ENCODE measurements around the genes GLIS2 and DNAJA3.

GRCh38 chr16:3717763-3718421 is 568 bp upstream of the TRAP1 start:
CAGE:
- cytosol, long polyA minus RNA = no peak
- cytosol, long polyA plus RNA = no peak
- long polyA plus RNA = no peak
- nucleus, long polyA minus RNA = no peak
- nucleus, long polyA plus RNA = no peak

DNA sequence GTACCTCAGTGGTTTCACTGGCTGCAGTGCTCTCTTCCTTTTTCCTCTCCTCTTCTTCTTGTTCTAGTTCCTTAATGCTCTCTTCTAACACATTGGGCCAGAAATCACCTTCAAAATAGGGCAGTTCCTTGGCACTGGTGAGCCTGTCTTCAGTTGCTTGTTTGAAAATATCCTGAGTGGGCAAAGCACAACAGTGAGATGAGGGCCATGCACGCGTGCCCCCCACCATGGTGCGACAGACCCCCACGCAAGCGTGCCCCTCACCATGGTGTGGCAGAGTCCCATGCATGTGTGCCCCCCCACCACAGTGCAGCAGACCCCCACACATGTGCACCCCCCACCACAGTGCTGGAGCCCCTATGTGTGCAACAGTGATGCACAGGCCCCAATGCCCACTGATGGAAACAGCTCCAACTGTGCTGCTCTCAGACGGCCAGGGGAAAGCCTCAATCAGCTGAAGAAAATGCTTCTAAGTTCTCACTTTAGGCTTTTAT is 18.8 kb upstream of the TRAP1 start:
CAGE:
- cytosol, long polyA minus RNA = start-site peak on the minus strand centred at position 127 of the sequence, 97 bp wide, 12 reads
- cytosol, long polyA plus RNA = no peak
- long polyA plus RNA = no peak
- nucleus, long polyA minus RNA = start-site peak on the minus strand centred at position 91 of the sequence, 11 bp wide, 18 reads
- nucleus, long polyA plus RNA = no peak

DNA sequence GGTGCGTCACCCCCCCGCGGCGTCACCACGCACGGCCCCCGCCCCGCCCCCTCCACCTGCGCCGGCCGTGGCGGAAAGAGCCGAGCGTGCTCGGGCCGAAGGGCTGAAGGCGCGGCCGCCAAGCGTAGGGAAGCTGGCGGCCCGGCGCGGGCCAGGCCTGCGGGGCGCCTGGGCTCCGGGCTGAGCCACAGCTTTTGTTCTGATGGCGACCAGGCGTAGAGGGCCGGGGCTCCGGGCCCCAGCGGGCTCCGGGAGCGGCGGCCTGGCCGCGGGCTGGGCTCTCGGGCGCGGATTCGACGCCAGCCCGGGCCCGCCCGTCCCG is 234 bp upstream of the CREBBP start:
CAGE:
- cytosol, long polyA minus RNA = no peak
- cytosol, long polyA plus RNA = no peak
- long polyA plus RNA = no peak
- nucleus, long polyA minus RNA = no peak
- nucleus, long polyA plus RNA = no peak

DNA sequence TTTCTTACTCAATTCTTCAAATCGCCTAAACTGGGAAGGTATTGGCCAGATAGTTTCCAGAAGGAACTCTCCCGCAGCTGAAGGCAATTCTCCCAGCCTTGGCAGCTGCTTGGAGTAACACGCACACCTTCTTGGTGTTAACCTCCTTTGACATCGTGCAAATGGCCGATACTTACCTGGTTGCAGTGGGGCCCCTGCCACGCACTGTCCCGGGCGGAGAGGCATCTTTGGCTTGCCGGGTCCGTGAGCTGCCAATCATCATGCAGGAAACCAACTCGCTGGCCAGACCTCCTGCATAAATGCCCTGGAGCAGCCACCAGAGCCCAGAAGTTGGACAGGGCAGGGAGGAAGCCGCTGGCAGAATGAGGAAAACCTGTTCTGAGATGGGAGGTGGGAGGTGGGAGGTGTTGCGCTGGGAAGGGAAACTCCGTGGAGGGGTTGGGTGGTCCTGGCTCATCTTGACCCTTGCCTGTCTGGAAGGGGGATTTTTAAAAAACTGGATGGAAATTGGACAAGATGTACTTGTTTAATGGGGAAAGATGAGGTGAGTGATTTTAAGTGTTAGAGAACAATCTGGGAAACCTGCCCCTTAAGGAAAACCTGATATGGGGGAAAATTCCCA is 41.8 kb upstream of the CREBBP start:
CAGE:
- cytosol, long polyA minus RNA = no peak
- cytosol, long polyA plus RNA = no peak
- long polyA plus RNA = no peak
- nucleus, long polyA minus RNA = no peak
- nucleus, long polyA plus RNA = no peak

GRCh38 chr16:4011201-4011908 is 104.9 kb downstream of the ADCY9 start:
CAGE:
- cytosol, long polyA minus RNA = no peak
- cytosol, long polyA plus RNA = no peak
- long polyA plus RNA = no peak
- nucleus, long polyA minus RNA = no peak
- nucleus, long polyA plus RNA = no peak

GRCh38 chr16:4019310-4019932 is 96.8 kb downstream of the ADCY9 start:
CAGE:
- cytosol, long polyA minus RNA = no peak
- cytosol, long polyA plus RNA = no peak
- long polyA plus RNA = no peak
- nucleus, long polyA minus RNA = no peak
- nucleus, long polyA plus RNA = no peak

DNA sequence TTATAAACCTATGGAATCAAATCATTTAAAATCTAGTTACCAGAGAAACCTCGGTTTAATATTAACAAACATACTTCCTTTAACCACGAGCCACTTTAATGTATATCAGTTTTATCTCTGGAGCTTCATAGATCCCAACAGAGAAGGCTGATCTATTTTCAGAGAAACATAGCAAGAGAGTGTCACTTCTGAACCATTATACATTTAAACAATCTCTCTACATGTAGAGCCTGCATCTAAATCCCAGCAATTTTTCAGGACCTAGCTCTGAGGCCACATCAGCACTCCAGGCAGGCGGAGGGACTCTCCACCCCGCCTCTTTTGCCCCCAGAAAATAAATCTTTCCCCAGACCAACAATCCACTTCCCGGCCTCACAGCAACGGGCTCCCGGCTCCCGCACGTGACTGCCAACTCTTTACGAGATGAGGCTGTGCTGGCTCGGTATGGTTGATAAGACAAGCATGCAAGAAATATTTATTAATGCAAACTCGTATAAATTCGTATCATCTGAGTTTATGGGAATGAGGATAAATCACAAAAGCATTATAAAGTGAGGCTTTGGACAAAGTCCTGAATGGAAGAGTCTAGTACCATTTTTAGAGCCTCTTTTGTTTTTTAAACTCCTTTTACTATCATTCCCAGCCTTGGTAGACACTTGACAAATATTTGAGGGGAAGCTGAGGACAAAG is 71.6 kb downstream of the ADCY9 start:
CAGE:
- cytosol, long polyA minus RNA = no peak
- cytosol, long polyA plus RNA = no peak
- long polyA plus RNA = no peak
- nucleus, long polyA minus RNA = no peak
- nucleus, long polyA plus RNA = no peak

DNA sequence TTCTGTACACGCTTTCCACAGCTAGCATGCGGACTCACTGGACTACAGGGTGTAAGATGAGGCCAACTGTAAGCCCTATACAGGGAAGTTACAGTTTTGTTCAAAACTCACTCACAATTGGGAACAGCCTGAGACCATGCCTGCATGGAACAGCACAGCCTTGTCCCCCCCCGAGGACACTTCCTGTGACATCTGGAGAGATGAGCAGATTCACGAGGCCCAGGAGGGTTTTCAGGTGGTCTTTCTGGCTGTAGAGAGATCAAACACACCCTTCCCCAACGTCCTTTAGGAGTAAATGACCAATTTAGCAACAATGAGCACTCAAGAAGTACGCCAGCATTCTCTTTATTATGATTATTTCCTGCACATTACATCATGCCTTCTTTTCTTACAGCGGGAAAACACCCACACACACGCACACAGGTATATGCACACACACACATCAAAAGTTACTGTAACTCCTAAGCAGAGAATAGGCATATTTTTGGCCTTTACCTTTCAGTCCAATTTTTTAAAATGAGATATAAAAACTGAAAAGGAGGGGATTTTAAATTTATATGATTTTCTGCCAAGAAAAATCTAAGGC is 39.0 kb downstream of the ADCY9 start:
CAGE:
- cytosol, long polyA minus RNA = no peak
- cytosol, long polyA plus RNA = no peak
- long polyA plus RNA = no peak
- nucleus, long polyA minus RNA = no peak
- nucleus, long polyA plus RNA = no peak

DNA sequence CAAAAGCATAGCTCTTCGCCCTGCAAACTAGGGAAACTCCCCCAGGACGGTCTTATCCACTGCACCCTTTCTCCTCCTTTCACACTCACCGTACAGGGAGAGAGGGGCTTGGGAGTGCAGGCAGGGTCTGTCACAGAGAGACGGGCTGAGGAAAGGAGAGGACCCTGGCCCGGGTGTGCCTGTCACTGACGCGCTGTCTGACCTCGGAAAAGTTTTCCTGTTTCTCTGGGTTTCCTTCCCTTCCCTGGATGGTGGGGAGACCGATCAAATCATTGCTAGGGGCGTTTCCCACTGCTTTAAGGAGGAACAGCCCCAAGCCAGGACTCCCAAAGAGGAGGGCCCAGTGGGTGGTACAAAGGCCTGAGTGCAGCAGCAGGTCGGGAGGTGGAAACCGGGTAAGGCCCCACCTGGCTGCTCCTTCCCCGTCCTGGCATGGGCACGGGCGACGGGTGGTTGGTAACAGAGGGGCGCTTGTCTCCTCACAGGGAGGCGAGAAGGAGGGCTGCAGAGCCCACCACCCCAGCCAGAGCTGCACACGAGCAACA is 2.3 kb downstream of the SRL start:
CAGE:
- cytosol, long polyA minus RNA = no peak
- cytosol, long polyA plus RNA = no peak
- long polyA plus RNA = no peak
- nucleus, long polyA minus RNA = no peak
- nucleus, long polyA plus RNA = no peak

DNA sequence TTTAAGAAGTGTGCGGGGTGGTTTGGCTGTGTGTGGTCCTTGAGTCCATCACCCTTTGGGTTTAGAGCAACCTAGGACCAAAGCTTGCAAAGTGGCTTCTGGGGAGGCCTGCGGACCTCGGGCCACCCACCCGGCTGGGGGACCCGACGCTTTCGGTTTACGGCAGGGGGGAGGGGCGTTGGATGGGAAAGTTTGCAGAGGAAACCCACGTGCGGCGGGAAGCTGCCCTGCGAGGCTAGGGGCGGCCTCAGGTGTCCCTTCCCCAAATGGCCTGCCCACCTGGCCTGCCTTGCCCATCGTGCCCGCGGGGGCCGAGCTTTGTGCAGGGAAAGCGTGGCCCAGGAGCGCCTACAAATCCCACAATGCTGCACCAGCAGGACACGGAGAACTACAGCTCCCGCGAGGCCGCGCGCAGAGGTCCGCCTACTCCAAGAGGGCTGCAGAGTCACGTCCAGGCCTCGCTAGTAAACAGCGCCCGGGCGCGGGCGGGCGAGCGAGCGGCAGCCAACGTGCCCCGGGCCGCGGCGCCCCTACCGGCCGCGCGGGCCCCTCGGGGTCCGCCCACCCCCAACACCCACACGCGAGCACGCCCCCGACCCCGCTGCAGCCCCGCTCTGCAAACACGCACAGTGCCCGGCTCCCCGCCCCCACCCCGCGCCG is 1.2 kb downstream of the TFAP4 start:
CAGE:
- cytosol, long polyA minus RNA = no peak
- cytosol, long polyA plus RNA = no peak
- long polyA plus RNA = no peak
- nucleus, long polyA minus RNA = no peak
- nucleus, long polyA plus RNA = no peak

CAGE:
- cytosol, long polyA minus RNA = no peak
- cytosol, long polyA plus RNA = no peak
- long polyA plus RNA = no peak
- nucleus, long polyA minus RNA = no peak
- nucleus, long polyA plus RNA = no peak
These were observed 531 bp upstream of the TFAP4 start for GRCh38 chr16:4273224-4273883.

DNA sequence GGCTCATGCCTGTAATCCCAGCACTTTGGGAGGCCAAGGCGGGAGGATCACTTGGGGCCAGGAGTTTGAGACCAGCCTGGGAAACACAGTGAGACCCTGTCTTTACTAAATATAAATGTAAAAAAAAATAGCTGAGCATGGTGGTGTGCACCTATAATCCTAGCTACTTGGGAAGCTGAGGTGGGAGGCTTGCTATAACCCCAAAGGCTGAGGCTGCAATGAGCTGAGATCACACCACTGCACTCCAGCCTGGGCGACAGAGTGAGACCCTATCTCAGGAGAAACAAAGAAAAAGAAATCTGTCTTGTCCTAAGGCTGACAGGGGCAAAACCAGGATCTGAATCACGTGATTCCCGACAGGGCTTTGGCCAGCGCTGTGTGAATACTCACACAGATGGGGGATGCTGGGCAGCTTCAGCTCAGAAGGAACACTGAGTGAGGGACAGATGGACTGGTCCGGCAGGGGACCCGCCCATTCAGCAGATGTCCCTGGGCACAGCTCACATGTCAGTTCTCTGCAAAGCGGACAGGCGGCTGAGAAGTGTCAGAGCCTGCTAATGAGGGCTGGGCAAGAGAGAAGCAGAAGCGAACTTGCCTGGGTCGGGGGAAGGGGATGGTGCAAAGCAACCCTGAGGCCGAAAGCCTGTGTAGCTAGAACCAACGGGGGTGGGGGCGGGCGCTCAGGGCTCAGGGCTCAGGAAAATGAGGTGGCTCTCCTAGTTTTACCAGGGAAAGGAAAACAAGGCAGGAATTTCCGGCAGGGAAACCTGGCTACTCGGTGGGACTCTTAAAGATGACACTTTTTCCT is 12.0 kb upstream of the GLIS2 start:
CAGE:
- cytosol, long polyA minus RNA = no peak
- cytosol, long polyA plus RNA = no peak
- long polyA plus RNA = no peak
- nucleus, long polyA minus RNA = no peak
- nucleus, long polyA plus RNA = no peak

CAGE:
- cytosol, long polyA minus RNA = start-site peak on the plus strand at chr16:4316025-4316070, 23 reads
- cytosol, long polyA plus RNA = start-site peak on the plus strand at chr16:4316019-4316067, 41 and 7 reads in 2 replicates
- long polyA plus RNA = no peak
- nucleus, long polyA minus RNA = no peak
- nucleus, long polyA plus RNA = no peak
These were observed at the start of gene GLIS2 for GRCh38 chr16:4315194-4316213. TSS of gene GLIS2 (plus strand) at chr16:4316067.

CAGE:
- cytosol, long polyA minus RNA = no peak
- cytosol, long polyA plus RNA = no peak
- long polyA plus RNA = no peak
- nucleus, long polyA minus RNA = no peak
- nucleus, long polyA plus RNA = no peak
These were observed 887 bp upstream of the VASN start for GRCh38 chr16:4370531-4371391.

DNA sequence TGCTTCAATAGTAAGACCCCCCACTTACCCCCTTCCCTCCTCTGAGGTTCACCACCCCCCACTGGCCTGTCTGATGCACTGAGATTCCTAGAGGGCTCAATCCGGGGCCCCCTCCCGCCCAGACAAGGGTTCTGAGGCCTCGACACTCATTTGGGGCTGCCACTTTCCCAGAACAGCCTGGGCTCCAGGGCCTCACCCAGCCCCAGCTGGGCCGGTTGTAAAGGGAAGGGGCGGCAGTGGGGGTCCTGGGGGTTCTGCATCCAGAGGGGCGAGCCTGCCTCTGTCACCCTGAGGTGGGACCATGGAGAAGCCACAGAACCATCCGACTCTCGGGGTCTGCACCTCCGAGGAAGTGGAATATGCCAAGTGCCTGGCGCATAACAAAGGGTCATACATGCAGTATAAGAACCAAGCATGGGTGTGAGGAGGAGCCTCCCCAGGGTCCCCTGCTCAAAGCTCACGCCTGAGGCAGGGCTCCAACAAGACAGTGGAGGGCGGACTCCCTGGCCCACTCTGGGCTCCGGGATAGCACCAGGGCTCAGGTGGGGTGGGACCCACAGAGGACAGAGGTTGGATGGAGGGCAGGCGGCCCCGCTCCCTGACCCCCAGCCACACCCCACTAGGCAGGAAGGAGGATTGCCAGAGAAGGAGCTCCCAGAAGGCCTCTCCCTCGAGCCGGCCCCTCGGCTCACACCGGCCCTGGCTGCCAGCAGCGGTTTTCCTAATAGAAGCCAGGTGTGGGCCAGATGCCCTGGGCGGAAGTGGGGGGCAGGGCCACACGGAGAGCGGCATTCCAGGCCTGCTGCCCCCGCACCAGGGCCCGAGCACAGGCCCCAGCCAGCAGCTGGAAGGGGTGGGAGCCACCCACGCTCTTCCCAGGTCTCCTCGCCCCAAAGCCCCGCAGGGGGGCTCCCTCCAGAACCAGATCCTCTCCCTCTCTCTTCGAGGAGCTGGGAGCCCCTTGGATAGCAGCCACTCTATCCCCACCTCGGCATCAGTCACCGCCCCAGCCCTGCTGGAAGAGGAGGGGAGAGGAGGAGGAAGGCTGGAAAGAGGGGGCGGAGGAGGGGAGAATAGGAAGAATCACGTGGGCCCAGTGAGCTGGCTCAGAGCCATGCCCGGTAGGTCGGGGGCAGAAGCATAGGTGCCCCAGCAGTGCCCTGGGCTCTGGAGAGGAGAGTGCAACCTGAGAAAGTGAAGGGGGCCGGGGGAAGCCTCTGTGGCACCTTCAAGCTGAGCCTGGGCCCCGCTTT is 20.8 kb downstream of the VASN start:
CAGE:
- cytosol, long polyA minus RNA = no peak
- cytosol, long polyA plus RNA = no peak
- long polyA plus RNA = no peak
- nucleus, long polyA minus RNA = no peak
- nucleus, long polyA plus RNA = no peak

DNA sequence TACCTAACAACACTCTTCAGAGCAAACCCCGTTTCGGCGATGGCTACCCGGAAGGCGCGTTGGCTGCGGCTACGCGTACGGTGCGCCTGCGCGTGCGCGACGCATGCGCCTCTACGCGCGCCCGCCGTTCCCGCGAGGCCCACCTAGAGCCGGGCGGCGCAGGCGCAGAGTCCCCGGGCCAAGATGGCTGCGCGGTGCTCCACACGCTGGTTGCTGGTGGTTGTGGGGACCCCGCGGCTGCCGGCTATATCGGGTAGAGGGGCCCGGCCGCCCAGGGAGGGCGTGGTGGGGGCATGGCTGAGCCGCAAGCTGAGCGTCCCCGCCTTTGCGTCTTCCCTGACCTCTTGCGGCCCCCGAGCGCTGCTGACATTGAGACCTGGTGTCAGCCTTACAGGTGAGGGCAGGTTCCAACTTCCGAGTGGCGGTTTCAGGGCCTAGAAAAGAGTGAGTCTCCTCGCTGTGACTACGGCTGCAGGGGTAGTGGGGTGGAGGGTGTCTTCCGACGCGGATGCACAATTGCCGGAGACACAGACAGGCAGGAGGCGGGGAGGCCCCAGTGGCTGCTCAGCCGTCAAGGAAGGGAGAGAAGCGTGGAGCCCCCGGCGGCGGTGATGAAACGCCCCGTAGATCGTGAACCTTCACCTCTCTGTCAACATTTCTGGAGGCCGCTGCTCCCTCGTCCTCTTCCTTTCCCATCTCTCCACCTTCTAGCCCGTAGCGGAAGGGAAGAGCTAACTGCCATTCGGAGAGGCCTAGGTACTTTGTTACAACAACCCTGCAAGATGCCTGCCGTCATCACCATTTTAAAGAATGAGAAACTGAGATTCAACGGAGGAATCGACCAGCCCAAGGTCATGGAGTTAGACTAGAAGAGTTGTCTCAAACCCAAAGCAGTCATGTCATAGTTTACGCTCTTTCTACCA is at the start of gene DNAJA3:
Gene DNAJA3 (plus strand): TSS at position 170 of the 923 bp plus-strand sequence.
CAGE:
- cytosol, long polyA minus RNA = start-site peak on the plus strand centred at position 170 of the sequence, 28 bp wide, 41 reads
- cytosol, long polyA plus RNA = no peak
- long polyA plus RNA = start-site peak on the plus strand centred at position 167 of the sequence, 7 bp wide, 346 and 196 reads in 2 replicates
- nucleus, long polyA minus RNA = start-site peak on the plus strand centred at position 167 of the sequence, 5 bp wide, 46 reads
- nucleus, long polyA plus RNA = start-site peak on the plus strand centred at position 179 of the sequence, 15 bp wide, 76 and 28 reads in 2 replicates

DNA sequence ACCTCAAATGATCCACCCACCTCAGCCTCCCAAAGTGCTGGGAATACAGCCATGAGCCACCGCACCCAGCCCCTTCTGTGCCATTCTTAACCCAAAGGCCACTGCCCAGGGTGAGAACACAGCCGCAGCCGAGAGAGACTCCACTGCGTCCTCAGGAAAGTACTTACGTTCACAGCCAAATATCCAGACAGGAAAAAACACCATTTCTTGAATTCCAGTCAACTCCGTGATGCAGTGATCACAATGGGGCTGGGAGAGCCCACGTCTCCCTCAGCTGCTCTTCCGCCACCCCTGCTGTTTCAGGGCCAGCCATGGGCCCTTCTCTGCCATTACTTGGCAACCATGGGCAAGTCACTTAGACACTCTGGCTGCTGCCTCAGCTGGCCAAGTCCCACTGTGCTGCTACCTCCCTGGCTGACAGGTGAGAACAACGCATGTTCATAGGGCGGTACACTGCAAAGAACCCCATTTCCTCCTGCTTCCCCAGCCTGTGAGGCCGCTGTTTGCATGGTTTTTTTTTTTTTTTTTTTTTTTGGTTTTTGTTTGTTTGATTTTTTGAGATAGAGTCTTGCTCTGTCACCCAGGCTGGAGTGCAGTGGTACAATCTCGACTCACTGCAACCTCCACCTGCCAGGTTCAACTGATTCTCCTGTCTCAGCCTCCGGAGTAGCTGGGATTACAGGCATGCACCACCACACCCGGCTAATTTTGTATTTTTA is 4.2 kb downstream of the CDIP1 start:
CAGE:
- cytosol, long polyA minus RNA = no peak
- cytosol, long polyA plus RNA = no peak
- long polyA plus RNA = no peak
- nucleus, long polyA minus RNA = no peak
- nucleus, long polyA plus RNA = no peak

DNA sequence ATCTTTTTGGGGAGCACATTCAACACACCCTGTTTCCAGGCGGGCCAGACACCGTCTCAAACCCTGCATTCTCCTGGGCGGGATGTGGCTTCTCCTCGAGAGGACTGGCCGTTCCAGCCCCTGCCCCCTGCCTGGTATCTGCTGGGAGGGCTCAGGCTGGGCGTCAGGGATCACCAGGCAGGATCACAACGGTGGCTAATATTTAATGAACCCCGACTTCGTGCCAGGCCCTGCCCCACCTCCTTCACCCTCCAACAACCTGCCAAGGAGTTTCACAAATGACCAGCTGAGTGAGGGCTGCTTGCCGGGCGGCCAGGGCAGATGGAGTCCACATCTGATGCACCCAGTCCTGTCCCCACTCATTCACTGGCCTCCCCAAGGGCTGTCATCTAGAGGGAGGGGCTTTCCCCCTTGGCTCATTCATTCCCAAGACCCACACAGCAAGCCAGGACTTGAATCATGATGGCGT is 17.6 kb downstream of the UBALD1 start:
CAGE:
- cytosol, long polyA minus RNA = no peak
- cytosol, long polyA plus RNA = no peak
- long polyA plus RNA = no peak
- nucleus, long polyA minus RNA = no peak
- nucleus, long polyA plus RNA = no peak

DNA sequence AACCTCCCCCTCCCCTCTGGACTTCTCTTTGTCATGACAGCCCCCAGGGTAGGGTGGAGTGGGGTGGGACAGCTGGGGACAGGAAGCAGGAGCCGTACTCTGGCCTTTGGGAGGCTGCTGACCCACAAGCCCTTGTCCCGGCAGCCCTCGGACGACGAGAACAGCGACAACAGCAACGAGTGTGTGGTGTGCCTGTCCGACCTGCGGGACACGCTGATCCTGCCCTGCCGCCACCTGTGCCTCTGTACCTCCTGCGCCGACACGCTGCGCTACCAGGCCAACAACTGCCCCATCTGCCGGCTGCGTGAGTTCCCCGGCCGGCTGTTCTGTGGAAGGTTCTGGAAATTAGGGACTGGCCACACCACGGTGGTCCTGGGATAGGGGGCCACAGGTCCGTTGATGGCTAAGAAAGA is 20.0 kb upstream of the NUDT16L1 start:
CAGE:
- cytosol, long polyA minus RNA = no peak
- cytosol, long polyA plus RNA = no peak
- long polyA plus RNA = no peak
- nucleus, long polyA minus RNA = no peak
- nucleus, long polyA plus RNA = no peak

DNA sequence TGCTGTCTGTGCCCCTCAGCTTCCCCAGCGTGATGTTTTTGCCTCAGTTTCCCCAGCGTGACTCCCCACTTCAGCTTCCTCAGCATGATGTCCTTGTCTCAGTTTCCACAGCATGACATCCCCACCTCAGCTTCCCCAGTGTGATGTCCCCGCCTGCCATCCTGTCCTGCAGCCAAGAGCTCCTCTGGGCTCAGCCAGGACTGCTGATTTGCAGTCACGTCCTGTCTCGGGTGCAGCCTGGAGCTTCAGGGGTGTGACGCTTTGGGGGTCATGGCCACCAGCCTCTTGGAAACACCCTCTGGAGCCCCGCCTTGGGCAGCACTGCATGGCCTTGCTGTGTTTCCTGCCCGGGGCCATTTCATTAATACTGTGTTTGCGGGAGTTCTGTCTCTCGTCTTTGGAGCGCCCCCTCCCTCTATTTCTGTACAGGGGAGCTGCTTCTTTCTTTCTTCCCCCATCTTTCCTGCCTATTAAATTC is 16.5 kb upstream of the NUDT16L1 start:
CAGE:
- cytosol, long polyA minus RNA = no peak
- cytosol, long polyA plus RNA = no peak
- long polyA plus RNA = no peak
- nucleus, long polyA minus RNA = no peak
- nucleus, long polyA plus RNA = no peak